WTC11 (cell line): ENCODE measurements around a stretch of chr2.

DNA sequence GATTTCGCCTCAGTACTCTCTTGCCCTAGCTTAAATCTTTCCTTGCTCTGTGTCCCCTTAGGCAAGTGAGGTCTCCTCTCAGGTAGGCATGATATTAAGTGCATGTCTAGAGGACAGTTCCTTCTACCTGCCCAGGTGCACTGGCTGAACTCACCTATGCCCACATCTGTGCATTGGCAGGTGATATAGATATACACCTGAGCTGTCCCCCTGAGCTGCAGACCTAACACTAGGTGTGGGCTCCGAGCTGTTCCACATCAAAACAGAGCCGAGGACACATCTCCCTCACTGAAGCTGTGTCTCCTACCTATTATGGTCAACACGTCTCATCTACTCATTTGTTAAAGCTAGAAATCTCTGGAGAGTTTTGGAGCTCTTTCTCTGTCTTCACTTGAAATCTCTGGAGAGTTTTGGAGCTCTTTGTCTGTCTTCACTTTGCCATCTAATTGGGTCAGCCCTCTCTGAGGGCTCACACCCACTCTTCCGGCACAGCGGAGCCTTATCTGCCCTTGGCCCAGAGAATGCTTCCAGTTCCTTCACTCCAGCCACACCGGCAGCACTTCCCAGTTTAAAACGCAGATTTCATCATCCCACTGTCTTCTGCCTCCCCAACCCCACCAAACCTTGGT lies 4.7 kb downstream of the HPCAL1 start:
- PRO-cap = no peak

- PRO-cap = no peak
Observed at GRCh38 chr2:10331642-10332792, 29.3 kb downstream of the HPCAL1 start.

DNA sequence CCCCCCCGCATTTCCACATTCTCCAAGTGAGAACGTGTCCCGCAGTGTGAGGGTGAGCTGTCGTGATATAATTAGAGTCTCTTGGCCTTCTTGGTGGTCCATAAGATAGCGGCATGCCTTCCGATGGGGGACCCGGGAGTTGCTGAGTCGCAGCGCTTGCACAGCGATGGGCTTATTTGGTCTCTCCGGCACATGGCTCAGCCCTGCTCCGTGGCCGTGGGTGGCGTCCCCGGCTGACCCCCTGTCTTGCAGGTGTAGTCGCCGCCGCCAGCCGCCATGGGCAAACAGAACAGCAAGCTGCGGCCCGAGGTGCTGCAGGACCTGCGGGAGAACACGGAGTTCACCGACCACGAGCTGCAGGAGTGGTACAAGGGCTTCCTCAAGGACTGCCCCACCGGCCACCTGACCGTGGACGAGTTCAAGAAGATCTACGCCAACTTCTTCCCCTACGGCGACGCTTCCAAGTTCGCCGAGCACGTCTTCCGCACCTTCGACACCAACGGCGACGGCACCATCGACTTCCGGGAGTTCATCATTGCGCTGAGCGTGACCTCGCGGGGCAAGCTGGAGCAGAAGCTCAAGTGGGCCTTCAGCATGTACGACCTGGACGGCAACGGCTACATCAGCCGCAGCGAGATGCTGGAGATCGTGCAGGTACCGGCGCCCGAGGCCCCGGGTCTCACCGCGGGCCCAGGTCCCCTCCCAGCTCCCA lies 28.5 kb downstream of the ODC1 start:
- PRO-cap = no peak

DNA sequence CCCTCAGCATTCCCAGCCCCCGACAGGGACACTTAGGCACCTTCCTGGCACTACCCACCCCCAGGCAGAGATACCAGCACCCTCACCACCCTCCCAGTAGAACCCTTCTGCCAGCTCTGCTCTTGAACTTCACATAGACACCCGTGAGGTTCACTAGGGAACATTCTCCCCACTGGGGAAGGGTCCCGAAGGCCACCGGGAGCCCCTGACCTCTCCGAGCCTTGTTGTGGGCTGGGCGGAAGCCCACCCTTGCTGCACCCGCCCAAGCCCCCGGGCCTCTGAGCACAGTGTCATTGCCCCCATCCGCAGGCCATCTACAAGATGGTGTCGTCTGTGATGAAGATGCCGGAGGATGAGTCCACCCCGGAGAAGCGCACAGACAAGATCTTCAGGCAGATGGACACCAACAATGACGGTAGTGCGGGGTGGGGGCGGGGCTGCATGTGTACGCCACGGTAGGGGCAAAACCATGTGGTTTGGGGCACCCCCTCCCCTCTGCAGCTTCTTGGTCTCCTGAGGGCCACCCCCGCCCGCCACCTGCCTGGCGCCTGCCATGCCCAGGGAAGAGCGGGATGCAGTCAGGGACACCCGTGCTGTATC lies 25.4 kb downstream of the ODC1 start:
- PRO-cap = no peak

- PRO-cap = no peak
Observed at GRCh38 chr2:10441444-10442508, 6.4 kb downstream of the ODC1 start.

GRCh38 chr2:10446310-10446594 lies 1.9 kb downstream of the ODC1 start:
- PRO-cap = no peak

GRCh38 chr2:10490601-10491305 lies 42.6 kb upstream of the ODC1 start:
- PRO-cap = no peak

DNA sequence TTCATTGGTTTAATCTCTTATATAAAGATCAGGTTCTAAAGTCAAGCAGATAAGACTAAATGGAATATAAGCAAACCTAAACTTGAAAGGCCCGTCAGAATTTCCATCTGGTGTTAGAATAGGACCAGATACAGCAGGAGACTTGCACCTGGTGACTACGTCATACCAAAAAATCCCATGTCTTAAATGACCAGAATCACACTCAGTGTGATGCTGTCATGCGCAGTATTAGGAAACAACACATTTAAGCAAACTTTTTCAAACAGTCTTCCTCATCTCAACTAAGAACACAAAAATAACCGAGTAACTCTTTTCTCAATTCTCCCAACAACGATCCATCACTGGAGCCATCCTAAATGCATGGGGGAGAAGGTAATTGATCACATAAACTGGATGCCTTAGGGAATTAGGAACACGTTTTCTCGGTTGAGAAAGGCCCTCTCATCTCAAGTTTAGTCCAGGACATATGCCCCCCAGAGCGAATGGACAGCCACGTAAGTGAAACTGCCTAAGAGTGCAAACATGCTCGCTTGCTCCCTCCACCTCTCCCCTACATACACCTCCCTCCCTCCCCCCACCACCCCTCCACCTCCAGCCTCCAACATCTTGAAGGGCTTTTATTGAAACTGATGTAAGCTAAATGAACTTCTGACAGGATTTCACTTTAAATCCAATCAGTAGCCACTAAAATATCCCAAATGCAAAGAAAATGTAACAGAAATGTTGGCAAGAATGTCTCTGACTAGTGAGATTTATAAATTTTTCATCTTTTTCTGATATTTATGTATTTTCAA lies 61.0 kb downstream of the NOL10 start:
- PRO-cap = no peak

DNA sequence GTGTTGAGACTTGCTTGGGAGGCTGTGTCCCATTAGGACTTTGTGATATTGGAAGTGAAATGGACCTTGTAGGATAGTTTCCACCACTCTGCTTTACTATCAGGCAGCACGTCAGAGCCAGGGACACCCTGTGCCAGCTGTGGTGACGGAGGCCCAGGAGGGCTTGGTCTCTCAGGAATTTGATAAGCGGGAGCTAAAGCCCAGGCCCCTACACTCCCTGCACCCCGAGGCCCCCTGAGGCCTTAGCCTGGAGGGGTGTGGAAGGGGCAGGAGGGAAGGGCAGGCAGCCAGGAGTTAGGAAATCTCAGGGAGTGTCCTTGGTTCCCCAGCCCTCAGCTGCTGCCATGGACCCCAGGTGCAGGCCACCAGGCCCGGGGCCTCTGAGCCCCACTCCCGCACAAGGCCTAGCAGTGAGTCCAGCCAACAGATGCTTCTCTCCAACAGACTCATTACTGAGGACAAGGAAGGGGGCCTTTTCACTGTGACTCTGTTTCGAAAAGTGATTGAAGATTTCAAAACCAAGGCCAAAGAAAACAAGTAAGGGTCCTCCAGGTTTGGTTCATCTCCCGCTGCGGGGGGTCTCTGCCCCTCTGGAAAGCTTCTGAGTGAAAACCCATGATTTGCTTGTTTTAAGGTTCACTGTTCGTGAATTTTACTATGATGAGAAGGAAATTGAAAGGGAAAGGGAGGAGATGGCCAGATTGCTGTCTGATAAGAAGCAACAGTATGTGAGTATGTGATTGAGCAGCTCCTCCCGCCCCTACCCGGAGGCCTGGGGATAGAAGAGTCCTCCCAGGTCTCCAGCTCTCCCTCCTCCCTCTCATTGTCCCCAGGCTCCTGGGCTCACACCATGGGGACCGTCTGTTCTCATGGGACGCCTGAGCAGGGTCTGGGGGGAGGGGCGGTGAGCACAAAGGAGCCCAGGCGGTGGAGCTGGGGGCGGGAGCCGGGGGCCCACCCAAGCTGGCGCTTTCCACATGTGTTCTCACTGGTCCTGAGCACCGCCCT lies 37.9 kb downstream of the PDIA6 start:
- PRO-cap = no peak

GRCh38 chr2:10796852-10797600 lies 15.6 kb downstream of the PDIA6 start:
- PRO-cap = no peak

GRCh38 chr2:10810037-10810551 lies 2.5 kb downstream of the PDIA6 start:
- PRO-cap = no peak

GRCh38 chr2:10810661-10811241 lies 1.8 kb downstream of the PDIA6 start:
- PRO-cap = no peak

GRCh38 chr2:11129786-11130221 lies 3.1 kb upstream of the C2orf50 start:
- PRO-cap = bidirectional peak, plus-strand start at chr2:11130105, minus-strand start at chr2:11129967

- PRO-cap = no peak
Observed at GRCh38 chr2:11192155-11192957, 37.1 kb downstream of the SLC66A3 start.

DNA sequence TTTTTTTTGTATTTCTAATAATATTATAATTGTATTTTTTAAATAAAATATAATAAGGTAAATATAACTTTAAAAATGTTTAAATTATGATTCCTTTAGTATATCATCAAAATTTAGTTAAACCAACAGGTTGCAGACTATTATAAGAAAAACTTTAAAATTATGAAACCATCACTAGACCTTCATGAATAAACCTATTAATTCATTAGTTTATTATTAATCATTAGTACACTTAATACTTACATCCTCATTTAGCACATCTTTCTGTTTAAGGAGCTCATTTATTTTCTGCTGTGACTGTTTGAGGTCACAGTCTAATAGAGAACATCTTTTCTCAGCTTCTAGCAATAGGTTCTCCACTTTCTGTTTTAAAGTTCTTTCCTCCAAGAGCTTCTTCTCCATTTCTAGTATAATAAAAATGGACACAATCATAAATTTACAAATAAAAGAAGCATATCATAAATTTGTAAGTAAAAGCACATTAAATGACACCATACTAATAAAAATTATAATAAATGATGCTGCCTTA lies 52.8 kb downstream of the SLC66A3 start:
- PRO-cap = no peak

DNA sequence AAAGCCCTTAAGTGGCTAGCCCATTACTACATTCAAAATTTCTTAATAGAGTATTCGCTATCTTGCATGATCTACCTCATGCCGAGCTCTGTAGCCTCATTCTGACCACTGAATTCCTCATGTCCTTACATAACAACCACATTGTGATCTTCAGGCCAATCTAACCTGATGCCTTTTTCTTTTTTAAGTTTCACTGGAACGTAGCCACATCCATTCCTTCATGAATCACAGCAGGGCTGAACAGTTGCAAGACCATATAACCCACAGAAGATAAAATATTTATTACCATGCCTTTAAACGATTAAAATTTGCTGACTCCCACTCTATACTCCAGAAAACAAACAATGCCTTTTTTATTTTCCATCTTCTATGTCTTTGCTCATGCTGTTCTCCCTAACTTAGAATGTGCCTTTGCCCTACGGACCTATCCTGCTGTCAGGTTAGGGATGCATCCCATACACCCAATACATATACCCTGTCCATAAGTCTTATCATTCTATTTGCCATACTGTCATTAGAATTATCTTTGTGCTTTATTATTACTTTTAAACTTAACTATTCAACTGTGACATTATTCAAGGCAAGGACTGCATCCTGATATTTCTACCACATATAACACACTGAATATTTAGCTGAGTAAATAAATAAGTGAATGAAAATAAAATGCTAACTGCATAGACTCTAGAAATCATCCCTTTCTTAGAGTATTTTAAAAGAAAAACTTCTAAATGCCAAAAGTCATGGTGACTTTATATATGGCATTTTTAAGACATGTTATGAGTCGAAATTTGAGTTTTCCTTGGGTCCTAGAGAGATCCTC lies 58.2 kb downstream of the SLC66A3 start:
- PRO-cap = no peak

GRCh38 chr2:11342384-11342726 lies 2.1 kb downstream of the ROCK2 start:
- PRO-cap = no peak

GRCh38 chr2:11365242-11365588 lies 20.8 kb upstream of the ROCK2 start:
- PRO-cap = no peak

GRCh38 chr2:11387994-11388385 lies 43.6 kb upstream of the ROCK2 start:
- PRO-cap = no peak

GRCh38 chr2:11388557-11388923 lies 44.1 kb upstream of the ROCK2 start:
- PRO-cap = no peak